Camera-type eye (tissue), 1 donor: ENCODE measurements around a stretch of chr9.

- RAMPAGE, long total RNA = no peak
Observed at GRCh38 chr9:97556142-97557384, 55.1 kb downstream of the TMOD1 start.

GRCh38 chr9:97601127-97601837, 31.9 kb downstream of the TSTD2 start:
- RAMPAGE, long total RNA = no peak

DNA sequence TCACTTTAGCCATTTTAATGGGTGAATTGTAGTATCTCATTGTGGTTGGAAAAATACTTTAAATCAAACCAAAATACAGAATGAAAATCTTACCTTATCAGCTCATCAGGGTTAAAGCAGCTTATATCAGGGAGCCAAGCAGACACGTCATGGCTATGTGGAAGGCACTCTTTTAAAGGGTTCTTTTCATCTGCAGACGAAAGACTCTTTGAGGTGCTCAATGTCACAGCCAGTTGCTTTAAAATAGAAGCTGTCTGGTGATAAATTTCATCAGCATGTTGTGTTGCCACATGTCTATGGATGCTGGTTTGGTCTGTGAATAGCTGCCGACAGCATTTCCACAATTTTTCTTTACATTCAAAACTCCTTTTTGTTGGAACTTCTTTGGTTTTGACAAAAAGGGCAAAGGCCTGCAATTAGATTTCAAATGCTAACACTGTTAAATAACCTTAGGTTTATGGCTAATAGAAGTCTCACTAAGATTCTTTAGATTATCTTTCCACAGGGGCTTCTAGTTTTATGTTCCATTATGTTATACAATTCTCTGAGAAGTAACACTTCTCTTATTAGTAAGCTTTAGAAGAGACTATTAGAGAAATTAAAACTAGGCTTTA, 7.5 kb downstream of the TSTD2 start:
- RAMPAGE, long total RNA = no peak

DNA sequence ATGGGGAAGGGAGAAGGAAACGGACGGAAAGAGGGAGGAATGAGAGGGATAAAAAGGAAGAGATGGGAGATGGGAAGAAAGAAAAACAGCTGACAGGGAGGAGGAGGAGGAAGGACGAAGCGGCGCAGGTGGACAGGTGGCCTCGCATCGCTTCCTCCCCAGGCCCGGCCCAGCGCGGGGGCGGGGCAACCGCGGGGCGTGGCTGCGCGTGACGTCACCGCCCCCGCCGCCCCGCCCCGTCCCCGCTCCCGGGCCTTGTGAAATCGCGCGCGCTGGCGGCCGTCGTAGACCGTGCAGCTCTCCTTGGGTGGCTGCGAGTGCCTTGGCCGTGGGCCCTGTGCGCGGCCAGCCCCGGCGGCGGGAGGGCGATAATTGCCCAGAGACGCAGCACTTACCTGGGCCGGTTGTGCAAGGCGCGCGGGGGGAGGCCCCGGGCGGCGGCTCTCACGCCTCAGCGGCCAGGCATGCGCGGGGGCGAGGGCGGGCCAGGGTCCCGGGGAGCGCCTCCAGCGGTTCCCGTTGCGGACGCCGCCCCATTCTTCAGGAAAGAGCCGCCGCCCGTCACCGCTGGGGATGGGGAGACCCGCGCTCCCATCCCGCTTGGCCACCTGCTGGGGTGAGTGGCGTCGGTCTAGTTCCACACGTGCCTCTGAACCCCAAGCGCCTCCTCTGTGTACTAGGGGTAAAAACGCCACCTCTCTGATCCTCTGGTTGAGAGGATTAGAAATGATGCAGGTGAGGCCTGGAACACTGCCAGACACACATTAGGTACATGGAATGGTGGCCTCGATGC, 49.5 kb upstream of the FOXE1 start:
- RAMPAGE, long total RNA = no peak

GRCh38 chr9:97904697-97905146, 17.6 kb downstream of the TRMO start:
- RAMPAGE, long total RNA = no peak

GRCh38 chr9:97920748-97921368, 1.4 kb downstream of the TRMO start:
- RAMPAGE, long total RNA = no peak

- RAMPAGE, long total RNA = no peak
Observed at GRCh38 chr9:98012371-98012717, 29.2 kb downstream of the ANP32B start.

GRCh38 chr9:98056815-98057443, 397 bp downstream of the NANS start:
- RAMPAGE, long total RNA = no peak

DNA sequence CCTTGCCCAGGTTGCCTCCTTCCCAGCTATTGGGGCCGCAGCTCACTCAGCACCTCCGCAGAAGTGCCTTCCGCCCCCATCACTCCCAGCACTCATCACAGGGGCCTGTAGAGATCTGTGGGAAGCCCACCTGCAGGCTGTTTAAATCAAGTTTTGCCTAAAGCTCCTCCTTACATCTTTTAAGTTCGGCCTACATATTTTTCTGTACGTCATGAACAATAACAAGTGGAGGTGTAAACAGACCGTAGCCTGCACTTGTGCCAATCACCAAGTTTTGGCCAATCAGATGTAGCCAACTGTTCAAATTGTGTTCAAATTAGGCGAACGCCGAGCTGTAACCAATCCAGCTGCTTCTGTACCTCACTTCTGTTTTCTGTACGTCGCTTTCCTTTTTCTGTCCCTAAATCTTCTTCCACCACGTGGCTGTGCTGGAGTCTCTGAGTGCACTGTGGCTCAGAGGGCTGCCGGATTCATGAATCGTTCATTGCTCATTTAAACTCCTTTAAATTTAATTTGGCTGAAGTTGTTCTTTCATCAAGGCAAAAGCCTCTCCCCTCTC, 26.5 kb downstream of the TRIM14 start:
- RAMPAGE, long total RNA = no peak

- RAMPAGE, long total RNA = no peak
Observed at GRCh38 chr9:98104335-98104570, 14.8 kb downstream of the TRIM14 start.

GRCh38 chr9:98243733-98244303, 11.6 kb downstream of the TBC1D2 start:
- RAMPAGE, long total RNA = no peak

GRCh38 chr9:98253311-98254292, 1.8 kb downstream of the TBC1D2 start:
- RAMPAGE, long total RNA = no peak

GRCh38 chr9:98610123-98611325, 98.2 kb downstream of the GABBR2 start:
- RAMPAGE, long total RNA = no peak

DNA sequence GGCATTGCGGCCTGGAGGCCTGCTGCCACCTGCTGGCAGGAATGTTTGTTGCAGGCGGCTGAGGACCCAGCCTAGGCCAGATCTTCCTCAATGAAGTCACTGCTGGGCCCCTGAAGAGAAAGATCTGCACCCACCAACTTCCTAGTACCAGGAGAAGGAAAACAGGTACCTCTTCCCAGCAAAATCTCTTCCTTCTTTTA, 5.1 kb downstream of the ANKS6 start:
- RAMPAGE, long total RNA = no peak

- RAMPAGE, long total RNA = no peak
Observed at GRCh38 chr9:98791686-98792034, 4.7 kb downstream of the ANKS6 start.

DNA sequence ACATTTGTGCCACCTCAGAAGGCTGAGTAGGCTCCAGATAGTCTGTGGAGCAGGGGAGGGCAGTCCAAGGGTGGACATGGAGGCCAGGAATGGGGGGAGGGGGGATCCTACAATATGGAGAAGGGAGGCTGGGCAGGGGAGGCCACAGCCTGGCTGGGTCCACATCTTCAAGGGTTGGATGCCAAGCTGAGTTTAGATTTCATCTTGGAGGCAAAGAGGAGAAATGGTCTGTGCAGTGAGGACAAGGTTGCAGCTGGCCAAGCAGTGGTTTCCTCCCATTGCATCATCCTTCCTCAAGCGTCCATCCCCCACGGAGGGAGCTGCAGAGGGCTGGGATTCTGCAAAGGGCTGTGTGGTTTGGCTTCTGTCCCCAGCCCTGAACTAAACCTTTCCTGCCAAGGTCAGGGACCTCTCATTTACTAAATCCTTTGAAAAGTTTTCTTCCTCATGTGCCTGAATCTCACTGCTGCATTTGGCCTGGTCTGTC, 60.2 kb downstream of the GALNT12 start:
- RAMPAGE, long total RNA = no peak

- RAMPAGE, long total RNA = no peak
Observed at GRCh38 chr9:98916489-98917074, 27.1 kb upstream of the COL15A1 start.

DNA sequence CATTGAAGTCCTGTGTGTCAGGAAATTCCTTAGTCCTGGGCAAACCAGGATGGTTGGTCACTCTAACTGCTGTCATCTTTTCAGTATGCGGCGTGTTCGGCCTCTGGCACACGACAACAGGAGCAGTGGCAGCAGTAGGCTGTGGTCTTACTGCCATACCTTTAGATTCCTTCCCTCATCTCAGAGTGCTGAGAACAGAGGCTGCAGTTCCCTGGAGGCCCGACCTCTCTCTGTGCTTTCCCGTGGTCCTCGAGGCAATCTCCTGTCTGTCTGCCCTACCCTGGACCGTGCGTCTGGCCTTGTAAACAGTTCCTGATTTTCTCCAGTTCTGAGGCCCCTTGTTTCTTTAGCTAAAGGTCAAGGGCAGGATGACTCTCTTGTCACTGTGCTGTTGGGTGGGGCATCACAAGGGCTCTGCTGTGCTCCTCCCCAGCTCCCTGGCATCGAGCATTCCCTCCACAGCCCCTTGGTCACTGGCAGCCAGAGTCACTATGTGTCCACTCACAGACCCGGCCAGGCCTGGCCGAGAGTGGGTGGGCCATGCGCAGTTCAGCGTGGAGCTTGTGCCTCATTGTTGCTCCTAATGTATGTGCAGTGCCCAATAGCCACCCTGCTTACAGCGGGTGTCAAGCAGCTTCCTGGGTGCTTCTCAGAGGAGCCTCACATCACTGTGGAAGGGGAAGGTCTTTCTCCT, 18.5 kb upstream of the COL15A1 start:
- RAMPAGE, long total RNA = no peak

- RAMPAGE, long total RNA = no peak
Observed at GRCh38 chr9:98929731-98930396, 13.8 kb upstream of the COL15A1 start.

DNA sequence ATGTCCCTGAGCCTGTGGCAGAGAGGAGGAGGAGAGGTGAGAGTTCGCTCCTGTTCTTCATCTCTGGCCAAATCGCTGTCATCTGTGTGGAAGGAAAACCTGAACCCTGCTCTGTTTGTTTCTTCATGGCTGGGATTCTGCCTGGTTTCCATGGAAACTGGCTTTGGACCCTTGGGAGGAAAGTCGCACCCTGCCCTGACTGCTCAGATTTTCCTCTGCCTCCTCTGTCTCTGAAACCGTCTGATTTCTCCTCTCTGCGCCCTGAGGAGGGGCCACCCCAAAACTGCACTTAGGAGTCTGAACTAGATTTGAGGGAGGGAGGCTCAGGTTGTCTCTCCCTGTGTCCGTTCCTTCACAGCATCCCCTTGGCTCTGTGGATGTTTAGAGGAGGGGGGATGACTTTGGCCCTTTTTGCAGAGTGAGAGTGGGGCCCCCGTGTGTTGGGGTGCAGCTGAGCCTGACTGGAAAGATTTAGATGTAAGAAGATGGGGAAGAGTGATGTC, 31.8 kb downstream of the COL15A1 start:
- RAMPAGE, long total RNA = no peak